Diencephalon (tissue), 2 donors: ENCODE data around the genes SH3GL3 and GOLGA6L4.

GRCh38 chr15:83352752-83353299 lies 68.4 kb upstream of the BNC1 start:
- RAMPAGE, long total RNA = no peak

DNA sequence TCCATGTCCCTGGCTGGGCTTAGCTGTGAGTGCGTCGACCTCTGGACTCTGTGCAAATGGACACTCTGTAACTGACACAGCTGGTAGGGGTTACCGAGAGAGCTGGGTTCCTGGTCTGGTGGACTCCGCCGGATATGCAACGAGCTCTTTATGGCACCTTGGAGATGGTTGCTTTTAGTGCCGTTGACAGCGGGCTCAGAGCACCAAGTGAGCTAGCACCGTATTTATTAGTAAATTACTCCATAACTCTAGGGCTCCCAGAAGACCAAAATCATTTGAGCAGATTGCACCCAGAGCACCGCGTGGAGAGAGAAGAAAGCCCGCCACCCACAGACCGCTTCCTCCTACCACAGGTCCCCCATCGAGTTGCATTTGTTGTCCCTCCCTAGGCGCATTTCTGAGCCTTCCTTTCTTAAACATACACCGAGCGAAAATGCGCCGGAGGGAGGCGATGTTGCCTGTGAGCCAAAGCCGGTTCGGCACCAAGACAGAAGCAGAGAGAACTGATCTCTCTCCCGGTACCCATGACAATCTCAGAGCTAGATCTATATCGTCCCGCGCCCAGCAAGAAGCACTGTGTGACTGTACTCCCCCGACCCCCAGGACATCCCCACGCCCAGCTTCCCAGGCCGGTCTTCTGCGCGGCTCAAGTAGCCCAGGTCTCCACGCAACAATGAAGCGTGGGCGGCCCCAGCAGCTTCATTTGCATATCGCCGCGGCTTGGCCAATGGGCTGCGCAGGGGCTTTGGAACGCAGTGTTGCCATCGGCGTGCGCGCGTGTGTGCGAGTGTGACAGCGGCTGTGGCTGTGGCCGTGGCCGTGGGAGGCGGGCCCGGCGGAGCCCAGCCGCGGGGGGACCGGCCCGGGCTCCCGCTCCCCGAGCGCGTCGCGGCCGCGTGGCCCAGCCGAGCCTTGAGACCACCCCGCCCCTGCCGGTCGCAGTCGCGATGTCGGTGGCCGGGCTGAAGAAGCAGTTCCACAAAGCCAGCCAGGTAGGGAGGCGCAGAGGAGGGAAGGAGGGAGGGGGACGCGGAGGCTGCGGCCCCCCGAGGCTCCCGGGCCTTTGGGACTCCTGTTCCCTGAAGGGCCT lies at the start of gene SH3GL3:
SH3GL3 (plus strand) TSS at position 755 of the 1,090 bp plus-strand sequence.
- RAMPAGE, long total RNA = no peak

- RAMPAGE, long total RNA = no peak
These were observed 3.2 kb downstream of the ADAMTSL3 start for GRCh38 chr15:83656936-83657705.

GRCh38 chr15:84235495-84235836 lies at the start of gene GOLGA6L4:
Gene GOLGA6L4, plus strand, starts transcription at chr15:84235773.
- RAMPAGE, long total RNA = no peak

- RAMPAGE, long total RNA = no peak
These were observed 19.7 kb downstream of the WDR73 start for GRCh38 chr15:84634386-84634685.

- RAMPAGE, long total RNA = no peak
These were observed 1.0 kb upstream of the ZNF592 start for GRCh38 chr15:84747171-84747939.

GRCh38 chr15:84762908-84763803 lies 14.8 kb downstream of the ZNF592 start:
- RAMPAGE, long total RNA = no peak

DNA sequence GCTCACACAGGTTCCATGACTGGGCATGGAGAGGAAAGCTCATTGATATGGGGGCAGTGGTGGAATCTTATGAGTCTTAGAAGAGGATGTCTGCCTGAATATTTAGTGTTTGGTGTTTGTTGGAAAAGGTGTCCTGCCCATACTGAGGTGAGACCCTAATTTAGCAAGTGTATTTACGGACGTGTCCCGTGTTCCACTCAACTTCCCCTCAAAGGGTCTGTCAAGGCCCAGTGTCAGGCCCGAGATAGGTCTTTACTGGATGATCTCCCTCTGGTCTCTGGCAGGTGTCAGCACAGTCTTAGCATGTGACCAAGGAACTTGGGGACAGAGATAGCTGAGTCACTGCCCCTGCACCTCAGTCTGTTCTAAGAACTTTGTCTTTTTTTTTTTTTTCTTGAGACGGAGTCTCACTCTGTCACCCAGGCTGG lies 32.2 kb upstream of the ALPK3 start:
- RAMPAGE, long total RNA = no peak

DNA sequence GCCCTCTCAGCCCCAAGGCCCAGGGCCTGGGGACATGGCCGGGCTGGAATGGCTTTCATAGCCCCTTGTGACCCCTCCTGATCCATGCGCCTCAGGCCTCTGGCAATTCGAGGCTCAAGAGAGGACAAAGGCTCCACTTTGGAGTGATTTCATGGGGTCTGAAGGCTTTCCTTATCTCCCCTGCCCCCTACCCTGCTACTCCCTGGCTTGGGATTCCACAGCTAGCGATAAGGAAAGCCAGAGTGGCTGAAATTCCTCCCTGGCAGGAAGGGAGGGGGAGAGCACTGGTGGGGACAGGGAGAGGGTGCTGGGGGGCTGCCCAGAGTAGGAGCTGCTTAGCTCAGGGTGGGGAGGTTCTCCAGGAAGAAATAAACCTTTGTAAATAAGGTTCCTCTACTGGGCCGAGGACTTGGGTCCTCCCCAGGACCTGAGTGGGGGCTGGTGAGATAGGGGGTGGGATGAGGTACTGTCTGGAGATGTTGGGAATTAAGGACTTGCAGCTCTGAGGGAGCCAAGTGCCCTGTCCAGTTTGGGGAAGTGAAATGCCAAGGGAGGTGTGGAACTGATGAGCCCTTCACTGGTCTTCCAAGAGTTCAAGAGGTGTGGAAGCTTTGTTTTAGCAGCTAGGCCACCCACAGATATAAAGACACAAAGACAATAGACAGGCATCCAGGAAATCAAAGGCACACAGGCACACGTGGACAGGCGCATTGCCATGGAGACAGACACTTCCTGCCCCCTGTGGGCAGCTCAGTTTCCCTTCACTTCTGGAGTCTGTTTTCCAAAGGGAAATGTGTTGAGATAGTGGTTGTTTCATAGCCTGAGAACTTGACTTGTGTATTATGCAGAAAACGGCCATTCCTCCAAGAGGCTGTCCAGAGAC lies 789 bp downstream of the ALPK3 start:
- RAMPAGE, long total RNA = no peak

- RAMPAGE, long total RNA = no peak
These were observed 1.5 kb downstream of the ALPK3 start for GRCh38 chr15:84818587-84819157.

DNA sequence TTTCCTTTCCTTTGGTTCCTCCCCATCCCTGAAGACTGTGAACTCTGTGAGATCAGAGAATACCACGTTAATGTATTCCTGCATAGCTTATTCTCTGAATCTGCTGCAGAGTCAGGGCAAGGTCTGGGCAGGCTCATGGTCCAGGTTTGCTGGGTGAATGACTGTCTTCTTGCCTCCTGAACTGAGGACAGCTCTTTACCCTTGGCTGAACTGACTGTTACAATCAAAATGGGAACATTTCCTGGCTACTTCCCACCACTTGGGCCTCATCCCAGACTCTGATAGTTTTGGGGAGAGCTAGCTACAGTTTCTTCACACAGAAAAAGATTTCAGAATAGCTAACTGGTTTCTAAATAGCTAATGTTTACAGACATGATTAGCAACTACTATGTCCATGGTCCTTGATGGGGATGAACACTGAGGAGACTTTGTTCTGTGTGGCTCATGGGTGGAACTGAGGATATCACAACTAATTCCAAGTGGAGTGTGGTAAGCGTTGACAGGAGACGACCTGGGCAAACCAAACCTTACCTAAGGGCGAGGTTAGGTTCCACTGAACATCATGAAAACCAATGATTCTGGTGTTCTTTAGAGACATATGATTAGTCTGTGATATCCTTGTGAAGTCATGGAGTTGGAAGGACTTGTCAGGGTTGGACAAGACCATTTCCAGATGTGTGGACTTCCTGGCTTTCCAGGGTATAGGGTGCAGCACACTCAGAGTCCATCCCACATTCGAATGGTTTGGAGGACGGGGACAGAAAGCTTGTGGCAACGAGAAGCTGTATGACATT lies 7.2 kb downstream of the ALPK3 start:
- RAMPAGE, long total RNA = no peak

DNA sequence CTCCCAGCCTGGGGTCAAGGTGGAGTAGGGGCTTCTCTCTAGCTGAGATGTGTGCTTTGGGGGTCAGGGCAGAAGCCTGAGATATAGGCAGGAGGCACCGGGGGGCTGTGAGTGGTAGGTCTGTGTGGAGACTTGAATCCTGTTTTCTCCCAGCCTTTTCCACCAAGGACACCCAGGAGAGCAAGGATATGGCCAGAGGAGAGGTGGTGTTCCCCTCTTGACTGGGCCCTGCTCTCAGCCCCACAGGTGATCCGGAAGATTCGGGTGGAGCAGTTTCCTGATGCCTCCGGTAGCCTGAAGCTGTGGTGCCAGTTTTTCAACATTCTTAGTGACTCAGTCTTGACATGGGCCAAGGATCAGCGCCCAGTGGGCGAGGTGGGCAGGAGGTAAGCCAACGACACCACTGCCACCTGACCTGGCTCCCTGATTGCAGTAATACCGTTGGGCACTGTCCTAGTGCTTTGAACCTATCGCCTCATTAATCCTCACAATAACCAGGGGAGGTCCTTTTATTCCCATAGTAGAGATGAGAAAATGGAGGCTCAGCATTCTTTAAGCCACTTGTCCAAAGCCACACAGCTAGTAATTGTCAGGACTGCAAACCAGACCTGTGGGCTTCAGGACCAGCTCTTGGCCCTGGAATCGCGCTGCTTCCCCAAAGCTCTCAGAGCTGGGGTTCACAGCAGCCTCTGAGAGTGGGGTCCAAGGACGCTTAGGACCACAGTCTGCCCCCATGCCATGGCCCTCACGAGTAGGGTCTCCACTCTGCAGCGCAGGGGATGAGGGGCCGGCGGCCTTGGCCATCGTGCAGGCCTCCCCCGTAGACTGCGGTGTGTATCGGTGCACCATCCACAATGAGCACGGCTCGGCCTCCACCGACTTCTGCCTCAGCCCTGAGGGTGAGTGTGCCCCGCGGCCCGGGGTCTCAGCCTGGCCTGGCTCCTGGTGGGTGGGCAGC lies 25.2 kb upstream of the SLC28A1 start:
- RAMPAGE, long total RNA = no peak

GRCh38 chr15:84980129-84980762 lies 1.4 kb upstream of the PDE8A start:
- RAMPAGE, long total RNA = no peak

- RAMPAGE, long total RNA = no peak
These were observed 10.9 kb downstream of the PDE8A start for GRCh38 chr15:84992335-84993162.

GRCh38 chr15:85000888-85001417 lies 19.3 kb downstream of the PDE8A start:
- RAMPAGE, long total RNA = no peak

GRCh38 chr15:85030124-85031243 lies 48.8 kb downstream of the PDE8A start:
- RAMPAGE, long total RNA = no peak

DNA sequence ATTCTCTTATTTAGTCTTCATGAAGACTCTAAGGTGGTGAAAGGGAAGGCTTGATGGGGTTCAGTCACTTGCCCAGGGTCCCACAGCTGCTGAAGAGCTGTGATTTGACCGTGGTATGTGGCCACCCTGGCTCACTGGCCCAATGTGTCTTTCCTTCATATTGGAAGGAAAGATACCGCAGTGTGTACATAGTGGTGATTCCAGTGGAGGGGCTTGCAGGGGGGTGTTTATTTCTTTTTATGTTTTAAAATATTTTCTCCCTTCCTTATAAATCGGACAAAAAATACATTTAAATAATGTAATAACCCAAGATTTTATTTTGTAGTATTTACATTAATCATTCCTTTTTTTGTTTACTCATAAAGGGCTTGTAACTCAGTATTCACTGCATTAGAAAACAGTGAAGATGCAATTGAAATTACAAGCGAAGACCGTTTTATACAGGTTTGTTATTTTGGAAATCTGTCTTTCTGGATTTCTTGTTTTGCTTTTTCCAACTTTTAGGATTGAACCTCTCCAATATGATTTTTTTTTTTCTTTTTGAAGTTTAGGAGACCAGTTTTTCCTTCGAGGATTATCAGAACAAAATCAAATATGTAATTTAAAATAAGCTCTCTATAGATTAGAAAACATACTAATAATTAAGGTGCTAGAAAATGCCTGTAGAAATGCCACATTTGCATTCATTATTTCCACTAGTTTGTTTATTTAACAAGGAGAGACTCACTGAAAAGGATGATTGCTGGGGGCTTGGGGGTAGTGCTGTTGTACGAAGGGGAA lies 107.5 kb downstream of the PDE8A start:
- RAMPAGE, long total RNA = no peak

DNA sequence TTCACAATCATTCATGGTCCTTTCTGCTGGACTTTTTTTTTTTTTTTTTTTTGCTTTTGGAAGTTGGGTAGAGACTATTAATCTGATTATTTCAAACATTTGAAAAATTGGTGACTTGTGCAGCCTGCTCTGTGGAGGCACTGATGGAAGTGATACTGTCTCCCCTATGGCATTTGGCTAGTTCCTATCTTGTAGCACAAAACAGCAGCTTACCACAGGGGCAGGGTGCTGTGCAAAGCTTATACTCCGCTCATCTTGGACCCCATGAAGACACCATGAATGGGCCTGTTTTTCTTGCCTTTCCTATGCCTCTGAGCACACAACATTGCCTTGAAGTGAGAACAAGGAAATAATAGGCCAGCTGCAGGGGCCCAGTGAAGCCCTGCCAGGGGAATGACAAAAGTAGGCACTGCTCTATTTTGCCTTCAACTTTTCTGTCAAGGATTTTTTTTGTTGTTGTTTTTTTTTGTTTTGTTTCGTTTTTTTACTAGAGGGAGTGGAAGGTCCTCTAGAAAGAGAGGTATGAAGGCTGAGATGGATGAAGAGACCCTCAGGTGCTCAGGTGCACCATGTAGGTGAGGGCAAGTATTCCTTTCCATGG lies 110.3 kb downstream of the PDE8A start:
- RAMPAGE, long total RNA = no peak

DNA sequence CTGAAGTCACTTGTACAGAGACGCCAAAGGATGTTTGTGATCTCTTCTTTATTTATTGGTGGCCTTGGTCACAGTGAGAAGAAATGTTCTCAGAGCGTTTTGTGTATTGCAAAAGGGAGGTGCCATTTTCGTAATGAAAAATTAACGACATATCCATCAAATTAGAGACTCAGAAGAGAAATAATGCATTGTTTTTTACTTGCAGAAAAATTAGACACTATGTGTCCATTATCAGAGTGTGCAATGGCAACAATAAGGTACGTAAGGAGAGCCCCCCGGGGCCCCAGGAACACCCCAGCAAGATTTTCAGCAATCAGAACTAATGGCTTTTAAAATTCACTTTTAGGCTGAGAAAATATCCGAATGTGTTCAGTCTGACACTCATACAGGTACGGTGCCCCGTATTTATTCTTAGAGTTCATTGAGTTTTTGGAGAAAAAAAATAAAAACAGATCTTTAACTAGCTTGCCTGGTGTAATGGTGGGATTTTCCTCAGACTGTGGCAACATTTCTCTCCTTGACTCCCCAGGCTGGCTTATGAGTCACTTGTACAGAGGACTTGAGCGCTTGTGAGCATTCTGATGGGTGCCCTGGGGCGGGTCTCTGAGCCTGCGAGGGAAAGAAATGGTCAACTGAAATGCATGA lies 118.3 kb downstream of the PDE8A start:
- RAMPAGE, long total RNA = no peak

- RAMPAGE, long total RNA = no peak
These were observed 126.6 kb downstream of the PDE8A start for GRCh38 chr15:85108071-85108824.